Liver (tissue), 9 donors: ENCODE measurements around the gene PPP1R17.

- PRO-cap, 5 experiments: peak in 1 of 5 experiments; most common plus-strand start chr7:30163585 (in 1)
- RAMPAGE, long total RNA, 2 experiments: no peak in any of the 2 experiments
- RRBS: no CpG with 5 or more reads among the region's 12 CpGs
Observed at GRCh38 chr7:30163300-30163882, 28.6 kb downstream of the MTURN start.

- PRO-cap, 5 experiments: no peak in any of the 5 experiments
- RAMPAGE, long total RNA, 2 experiments: no peak in any of the 2 experiments
- RRBS: no CpG with 5 or more reads among the region's 2 CpGs
Observed at GRCh38 chr7:30336044-30336684, 51.8 kb downstream of the ZNRF2 start.

DNA sequence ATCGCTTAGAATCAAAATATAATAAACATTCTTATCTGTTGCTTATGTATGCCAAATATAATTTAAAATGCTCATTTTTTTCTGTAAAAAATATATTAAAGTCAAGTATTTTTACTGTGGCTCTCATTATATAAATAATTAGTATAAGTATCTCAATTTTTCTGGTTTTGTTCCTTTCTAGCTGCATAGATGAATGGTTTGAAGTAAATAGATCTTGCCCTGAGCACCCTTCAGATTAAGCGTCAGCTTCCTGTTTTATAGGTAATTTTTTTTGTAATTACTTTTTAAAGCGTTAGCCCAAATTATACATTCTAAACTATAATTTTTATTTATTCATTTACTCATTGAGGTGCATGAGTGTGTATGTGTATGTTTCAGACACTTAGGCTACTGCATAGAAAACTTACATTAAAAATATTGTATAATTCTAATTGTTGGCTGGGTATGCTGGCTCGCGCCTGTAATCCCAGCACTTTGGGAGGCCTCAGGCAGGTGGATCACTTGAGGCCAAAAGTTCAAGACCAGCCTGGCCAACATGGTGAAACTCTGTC, 77.9 kb downstream of the ZNRF2 start:
- PRO-cap, 5 experiments: no peak in any of the 5 experiments
- RAMPAGE, long total RNA, 2 experiments: no peak in any of the 2 experiments
- RRBS: no CpG with 5 or more reads among the region's 5 CpGs

- PRO-cap, 5 experiments: no peak in any of the 5 experiments
- RAMPAGE, long total RNA, 2 experiments: no peak in any of the 2 experiments
- RRBS: no CpG with 5 or more reads among the region's 4 CpGs
Observed at GRCh38 chr7:30526170-30526709, 21.6 kb upstream of the GGCT start.

GRCh38 chr7:30550911-30551704, 43.6 kb upstream of the GARS1 start:
- PRO-cap, 5 experiments: peak in 3 of 5 experiments; most common minus-strand start chr7:30551148 (in 3)
- RAMPAGE, long total RNA, 2 experiments: no peak in any of the 2 experiments
- RRBS: no CpG with 5 or more reads among the region's 7 CpGs

DNA sequence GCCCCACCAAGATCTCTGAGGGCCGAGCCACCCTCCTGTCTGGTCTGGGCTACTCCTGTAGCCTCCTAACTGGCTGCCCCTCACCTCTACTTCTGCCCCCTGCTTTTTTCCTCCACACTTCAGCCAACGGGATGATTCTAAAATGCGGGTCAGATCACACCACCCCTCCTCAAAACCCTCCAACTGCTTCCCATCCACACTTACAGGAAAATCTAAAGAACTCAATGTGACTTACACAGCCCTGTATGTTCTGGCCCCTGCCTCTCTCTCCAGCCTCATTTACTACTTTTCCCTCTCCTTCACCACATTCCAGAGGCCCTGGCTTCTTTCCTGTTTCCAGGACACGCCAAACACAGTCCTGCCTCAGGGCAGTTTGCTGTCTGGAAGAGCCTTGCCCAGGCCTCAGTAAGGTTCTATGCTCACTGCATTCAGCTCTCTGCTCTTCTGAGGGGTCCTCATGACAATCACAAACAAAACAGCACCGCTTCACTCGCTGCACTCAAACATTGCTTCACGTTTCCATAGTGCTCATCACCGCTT, 35.2 kb upstream of the GARS1 start:
- PRO-cap, 5 experiments: peak in 1 of 5 experiments; most common plus-strand start position 371 of the sequence (in 1)
- RAMPAGE, long total RNA, 2 experiments: no peak in any of the 2 experiments
- RRBS: no CpG with 5 or more reads among the region's 8 CpGs

GRCh38 chr7:30726545-30727975, 24.9 kb upstream of the INMT start:
- PRO-cap, 5 experiments: no peak in any of the 5 experiments
- RAMPAGE, long total RNA, 2 experiments: no peak in any of the 2 experiments
- RRBS: no CpG with 5 or more reads among the region's 12 CpGs

- PRO-cap, 5 experiments: no peak in any of the 5 experiments
- RAMPAGE, long total RNA, 2 experiments: no peak in any of the 2 experiments
- RRBS: no CpG with 5 or more reads among the region's 4 CpGs
Observed at GRCh38 chr7:30898600-30898949, 13.1 kb upstream of the AQP1 start.

GRCh38 chr7:30900775-30901548, 10.7 kb upstream of the AQP1 start:
- PRO-cap, 5 experiments: no peak in any of the 5 experiments
- RAMPAGE, long total RNA, 2 experiments: no peak in any of the 2 experiments
- RRBS: 93% methylated on average over 2 of the region's 15 CpGs

DNA sequence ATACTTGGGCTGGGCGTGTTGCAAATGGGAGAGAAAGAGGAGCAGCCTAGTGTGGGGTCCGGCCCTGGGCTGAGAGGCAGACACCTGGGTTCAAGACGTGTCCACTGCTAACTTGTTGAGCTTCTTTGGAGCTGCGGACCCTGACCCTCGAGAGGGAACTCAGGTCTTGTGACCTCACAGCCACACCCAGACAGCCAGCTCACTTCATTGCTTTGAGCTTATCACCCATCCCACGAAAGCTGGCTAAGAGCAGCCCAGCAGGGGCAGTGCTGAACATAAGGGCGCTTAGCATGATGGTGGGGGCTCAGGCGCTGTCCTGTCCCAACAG, 2.5 kb downstream of the AQP1 start:
- PRO-cap, 5 experiments: no peak in any of the 5 experiments
- RAMPAGE, long total RNA, 2 experiments: no peak in any of the 2 experiments
- RRBS: no CpG with 5 or more reads among the region's 8 CpGs

GRCh38 chr7:30974752-30975362, 11.1 kb downstream of the GHRHR start:
- PRO-cap, 5 experiments: no peak in any of the 5 experiments
- RAMPAGE, long total RNA, 2 experiments: no peak in any of the 2 experiments
- RRBS: no CpG with 5 or more reads among the region's 8 CpGs

- PRO-cap, 5 experiments: no peak in any of the 5 experiments
- RAMPAGE, long total RNA, 2 experiments: no peak in any of the 2 experiments
- RRBS: no CpG with 5 or more reads among the region's 11 CpGs
Observed at GRCh38 chr7:31686974-31687350, at the start of gene PPP1R17. Gene PPP1R17 (plus strand): TSS chr7:31687215.

GRCh38 chr7:32057870-32058495, 12.2 kb downstream of the PDE1C start:
- PRO-cap, 5 experiments: no peak in any of the 5 experiments
- RAMPAGE, long total RNA, 2 experiments: no peak in any of the 2 experiments
- RRBS: no CpG with 5 or more reads among the region's 8 CpGs

GRCh38 chr7:32205530-32205872, 135.3 kb upstream of the PDE1C start:
- PRO-cap, 5 experiments: no peak in any of the 5 experiments
- RAMPAGE, long total RNA, 2 experiments: no peak in any of the 2 experiments
- RRBS: no CpG with 5 or more reads among the region's 3 CpGs

DNA sequence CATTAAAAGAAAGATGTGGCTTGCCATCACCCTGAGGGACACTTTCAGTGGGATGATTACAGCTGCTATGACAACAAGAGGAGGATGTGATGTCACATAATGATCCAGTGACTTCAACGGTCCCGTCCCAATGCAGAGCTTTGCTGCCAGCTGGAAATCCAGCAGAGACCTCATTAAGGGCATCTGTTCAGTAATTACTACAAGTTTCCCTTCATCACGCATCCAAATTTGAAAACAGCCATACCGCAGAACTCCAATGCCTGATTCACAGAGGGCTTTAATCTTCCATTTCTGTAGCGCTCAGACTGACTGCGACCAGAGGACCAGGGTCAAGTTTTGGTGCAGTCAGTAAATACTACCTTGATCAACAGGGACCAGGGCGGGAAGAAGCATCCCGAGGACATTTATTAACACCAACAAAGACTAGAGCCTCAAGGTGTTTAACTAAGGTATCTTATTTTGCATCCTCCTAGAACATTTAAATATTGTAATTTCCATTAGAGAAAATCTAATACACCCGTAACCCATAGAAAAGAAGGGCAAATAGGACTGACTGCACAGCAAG, 206.5 kb downstream of the LSM5 start:
- PRO-cap, 5 experiments: peak in 2 of 5 experiments; most common minus-strand start position 311 of the sequence (in 2)
- RAMPAGE, long total RNA, 2 experiments: no peak in any of the 2 experiments
- RRBS: no CpG with 5 or more reads among the region's 9 CpGs

- PRO-cap, 5 experiments: no peak in any of the 5 experiments
- RAMPAGE, long total RNA, 2 experiments: no peak in any of the 2 experiments
- RRBS: no CpG with 5 or more reads among the region's 2 CpGs
Observed at GRCh38 chr7:32586117-32586706, 90.9 kb downstream of the AVL9 start.

GRCh38 chr7:32668983-32669542, 173.8 kb downstream of the AVL9 start:
- PRO-cap, 5 experiments: no peak in any of the 5 experiments
- RAMPAGE, long total RNA, 2 experiments: no peak in any of the 2 experiments
- RRBS: no CpG with 5 or more reads among the region's 1 CpG

DNA sequence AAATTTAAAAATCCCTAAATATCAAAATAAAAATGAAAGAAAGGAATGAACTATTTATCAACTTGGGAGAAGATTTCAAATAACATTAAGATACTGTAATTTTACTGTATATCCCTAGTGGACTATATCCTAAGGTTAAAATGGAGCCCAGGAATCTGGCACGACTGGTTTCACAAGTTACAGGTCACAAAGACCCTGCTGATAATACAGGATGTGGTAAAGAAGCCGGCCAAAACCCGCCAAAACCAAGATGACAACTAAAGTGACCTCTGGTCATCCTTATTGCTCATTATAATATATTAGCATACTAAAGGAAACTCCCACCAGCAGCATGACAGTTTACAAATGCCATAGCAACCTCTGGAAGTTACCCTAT, 185.3 kb downstream of the AVL9 start:
- PRO-cap, 5 experiments: no peak in any of the 5 experiments
- RAMPAGE, long total RNA, 2 experiments: no peak in any of the 2 experiments
- RRBS: no CpG with 5 or more reads among the region's 3 CpGs

- PRO-cap, 5 experiments: peak in 5 of 5 experiments; most common plus-strand start chr7:32728130 (in 5); most common minus-strand start chr7:32728005 (in 1)
- RAMPAGE, long total RNA, 2 experiments: no peak in any of the 2 experiments
- RRBS: no CpG with 5 or more reads among the region's 56 CpGs
Observed at GRCh38 chr7:32727725-32728373, 163.7 kb downstream of the KBTBD2 start.

- PRO-cap, 5 experiments: no peak in any of the 5 experiments
- RAMPAGE, long total RNA, 2 experiments: no peak in any of the 2 experiments
- RRBS: no CpG with 5 or more reads among the region's 4 CpGs
Observed at GRCh38 chr7:32864806-32865890, 26.4 kb downstream of the KBTBD2 start.